Esophagus squamous epithelium (tissue), 4 donors: ENCODE data around the gene PAIP2B.

- PRO-cap: no peak
- RAMPAGE, long total RNA, 4 experiments: no peak in any of the 4 experiments
Observed at GRCh38 chr2:70403095-70403664, 101.3 kb upstream of the FAM136A start.

DNA sequence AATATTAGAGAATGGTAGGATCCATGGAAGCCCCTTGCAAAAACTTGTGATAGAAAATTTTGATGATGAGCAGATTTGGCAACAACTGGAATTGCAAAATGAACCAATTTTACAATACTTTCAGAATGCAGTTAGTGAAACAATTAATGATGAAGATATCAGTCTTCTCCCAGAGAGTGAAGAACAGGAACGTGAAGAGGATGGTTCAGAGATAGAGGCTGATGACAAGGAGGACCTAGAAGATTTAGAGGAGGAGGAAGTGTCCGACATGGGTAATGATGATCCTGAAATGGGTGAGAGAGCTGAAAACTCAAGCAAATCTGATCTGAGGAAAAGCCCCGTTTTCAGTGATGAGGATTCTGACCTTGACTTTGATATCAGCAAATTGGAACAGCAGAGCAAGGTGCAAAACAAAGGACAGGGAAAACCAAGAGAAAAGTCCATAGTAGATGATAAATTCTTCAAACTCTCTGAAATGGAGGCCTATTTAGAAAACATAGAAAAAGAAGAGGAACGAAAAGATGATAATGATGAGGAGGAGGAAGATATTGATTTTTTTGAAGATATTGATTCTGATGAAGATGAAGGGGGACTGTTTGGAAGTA is 2.6 kb downstream of the MPHOSPH10 start:
- PRO-cap: no peak
- RAMPAGE, long total RNA, 4 experiments: no peak in any of the 4 experiments

GRCh38 chr2:71226765-71227824 is at the start of gene PAIP2B:
TSS of gene PAIP2B (minus strand) at chr2:71227103.
- PRO-cap: bidirectional peak, plus-strand start at chr2:71227413, minus-strand start at chr2:71227103; unidirectional peak, plus-strand start at chr2:71227485
- RAMPAGE, long total RNA, 4 experiments: start-site peak on the minus strand in 3 of 4 experiments, at chr2:71227058-71227100 at its widest, 119 to 182 reads per replicate

DNA sequence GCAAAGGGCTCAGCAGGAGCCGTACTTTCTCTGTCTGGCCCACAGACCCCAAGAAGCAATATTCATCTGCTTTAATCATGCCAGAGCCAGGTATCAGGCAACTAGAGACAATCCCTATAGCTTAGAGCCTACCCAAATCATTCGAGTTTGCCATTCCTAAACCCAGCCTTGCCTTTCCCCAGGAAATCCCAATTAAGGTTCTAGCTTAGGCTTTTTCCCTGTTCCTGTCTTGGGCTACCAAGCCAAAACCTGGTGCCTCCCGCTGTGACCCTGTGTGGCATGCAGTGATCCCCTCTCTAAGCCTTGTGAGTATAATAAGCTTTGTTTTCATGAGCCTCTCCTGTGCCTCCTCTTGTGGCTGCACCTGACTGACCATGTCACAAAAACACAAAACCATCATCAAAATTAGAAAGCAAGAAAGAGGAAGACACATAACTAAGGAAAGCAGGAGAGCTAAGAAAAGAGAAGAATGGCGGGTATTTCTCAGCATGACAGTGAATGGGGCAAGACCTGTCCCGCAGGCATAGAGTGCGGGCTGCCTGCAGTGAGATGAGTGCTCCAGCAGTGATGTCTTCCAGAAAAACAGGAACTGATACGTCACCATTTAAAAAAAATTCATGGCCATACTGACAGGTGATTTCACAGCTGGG is 9.1 kb upstream of the PAIP2B start:
- PRO-cap: no peak
- RAMPAGE, long total RNA, 4 experiments: no peak in any of the 4 experiments

DNA sequence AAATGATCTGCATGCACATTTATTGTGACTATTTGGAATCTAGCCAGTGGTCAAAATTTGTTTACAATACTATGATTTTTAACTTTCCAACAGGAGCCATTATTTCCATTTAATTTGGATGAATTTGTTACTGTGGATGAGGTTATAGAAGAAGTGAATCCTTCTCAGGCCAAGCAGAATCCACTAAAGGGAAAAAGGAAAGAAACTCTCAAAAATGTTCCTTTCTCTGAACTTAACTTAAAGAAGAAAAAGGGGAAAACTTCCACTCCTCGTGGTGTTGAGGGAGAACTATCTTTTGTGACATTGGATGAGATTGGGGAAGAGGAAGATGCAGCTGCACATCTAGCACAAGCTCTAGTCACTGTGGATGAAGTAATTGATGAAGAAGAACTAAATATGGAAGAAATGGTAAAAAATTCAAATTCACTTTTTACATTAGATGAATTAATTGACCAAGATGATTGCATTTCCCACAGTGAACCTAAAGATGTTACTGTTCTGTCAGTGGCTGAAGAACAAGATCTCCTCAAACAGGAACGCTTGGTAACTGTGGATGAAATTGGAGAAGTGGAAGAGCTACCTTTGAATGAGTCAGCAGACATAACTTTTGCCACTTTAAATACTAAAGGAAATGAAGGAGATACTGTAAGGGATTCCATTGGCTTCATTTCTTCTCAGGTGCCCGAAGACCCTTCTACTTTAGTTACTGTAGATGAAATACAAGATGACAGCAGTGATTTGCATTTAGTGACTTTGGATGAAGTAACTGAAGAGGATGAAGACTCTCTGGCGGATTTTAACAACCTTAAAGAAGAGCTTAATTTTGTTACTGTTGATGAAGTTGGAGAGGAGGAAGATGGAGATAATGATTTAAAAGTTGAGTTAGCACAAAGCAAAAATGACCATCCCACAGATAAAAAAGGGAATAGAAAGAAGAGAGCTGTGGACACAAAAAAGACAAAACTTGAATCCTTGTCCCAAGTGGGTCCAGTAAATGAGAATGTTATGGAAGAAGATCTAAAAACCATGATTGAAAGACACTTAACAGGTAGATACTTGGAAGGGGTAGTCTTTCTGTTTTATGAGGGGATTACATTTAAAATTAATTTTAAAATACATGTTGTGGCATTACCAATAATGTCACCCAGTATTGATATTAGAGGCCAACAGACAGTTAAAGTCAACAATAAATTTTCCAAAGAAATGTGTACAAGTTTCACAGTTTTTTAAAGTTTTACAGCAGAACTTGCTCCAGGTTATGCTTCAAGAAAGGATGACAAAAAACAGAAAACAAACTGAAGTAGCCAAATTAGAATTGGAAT is 39.7 kb upstream of the DYSF start:
- PRO-cap: no peak
- RAMPAGE, long total RNA, 4 experiments: no peak in any of the 4 experiments

GRCh38 chr2:71434498-71435126 is 31.9 kb upstream of the DYSF start:
- PRO-cap: no peak
- RAMPAGE, long total RNA, 4 experiments: no peak in any of the 4 experiments

GRCh38 chr2:71500193-71501042 is 33.9 kb downstream of the DYSF start:
- PRO-cap: no peak
- RAMPAGE, long total RNA, 4 experiments: no peak in any of the 4 experiments

- PRO-cap: bidirectional peak, plus-strand start at chr2:71545507, minus-strand start at chr2:71545367
- RAMPAGE, long total RNA, 4 experiments: no peak in any of the 4 experiments
Observed at GRCh38 chr2:71545201-71545724, 78.8 kb downstream of the DYSF start.

DNA sequence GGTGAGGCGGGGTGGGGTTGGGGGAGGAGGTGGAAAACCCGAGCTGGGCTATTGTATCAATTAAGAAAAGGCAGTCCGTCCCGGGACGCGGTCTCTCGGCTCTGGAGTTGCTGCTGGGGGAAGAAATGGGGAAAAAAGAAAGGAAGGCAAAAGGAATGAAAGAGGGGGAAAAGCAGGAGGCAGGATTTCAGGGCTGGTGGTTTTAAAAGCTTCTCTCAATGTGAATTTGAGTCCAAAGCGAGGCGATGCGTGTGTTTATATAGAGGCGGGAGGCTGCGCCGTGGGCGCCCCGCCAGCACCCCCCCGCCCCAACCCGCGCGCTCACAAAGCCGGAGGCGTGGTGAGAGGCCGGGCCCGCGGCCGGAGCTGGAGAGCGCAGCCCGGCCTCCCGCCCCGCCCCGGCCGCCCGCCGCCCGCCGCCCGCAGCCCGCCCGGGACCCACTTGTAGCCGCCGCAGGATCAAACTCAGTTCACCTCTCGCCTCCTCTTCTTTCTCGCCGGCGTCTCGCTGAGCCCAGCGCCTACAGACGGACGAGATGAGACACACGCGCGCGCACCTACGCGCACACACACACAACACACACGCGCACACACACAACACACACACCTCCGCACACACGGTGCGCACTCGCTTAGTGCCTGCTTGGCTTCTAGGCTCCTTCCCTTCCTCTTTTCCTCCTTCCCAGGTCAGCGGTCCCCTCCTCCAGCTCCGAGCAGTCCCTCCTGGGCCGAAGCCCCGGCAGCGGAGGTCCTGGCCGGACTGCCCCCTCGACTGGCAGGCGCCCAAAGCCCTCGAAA is 1.2 kb upstream of the CYP26B1 start:
- PRO-cap: bidirectional peak, plus-strand start at position 445 of the sequence, minus-strand start at position 426 of the sequence
- RAMPAGE, long total RNA, 4 experiments: no peak in any of the 4 experiments

GRCh38 chr2:72354712-72355033 is 207.0 kb upstream of the CYP26B1 start:
- PRO-cap: no peak
- RAMPAGE, long total RNA, 4 experiments: no peak in any of the 4 experiments

DNA sequence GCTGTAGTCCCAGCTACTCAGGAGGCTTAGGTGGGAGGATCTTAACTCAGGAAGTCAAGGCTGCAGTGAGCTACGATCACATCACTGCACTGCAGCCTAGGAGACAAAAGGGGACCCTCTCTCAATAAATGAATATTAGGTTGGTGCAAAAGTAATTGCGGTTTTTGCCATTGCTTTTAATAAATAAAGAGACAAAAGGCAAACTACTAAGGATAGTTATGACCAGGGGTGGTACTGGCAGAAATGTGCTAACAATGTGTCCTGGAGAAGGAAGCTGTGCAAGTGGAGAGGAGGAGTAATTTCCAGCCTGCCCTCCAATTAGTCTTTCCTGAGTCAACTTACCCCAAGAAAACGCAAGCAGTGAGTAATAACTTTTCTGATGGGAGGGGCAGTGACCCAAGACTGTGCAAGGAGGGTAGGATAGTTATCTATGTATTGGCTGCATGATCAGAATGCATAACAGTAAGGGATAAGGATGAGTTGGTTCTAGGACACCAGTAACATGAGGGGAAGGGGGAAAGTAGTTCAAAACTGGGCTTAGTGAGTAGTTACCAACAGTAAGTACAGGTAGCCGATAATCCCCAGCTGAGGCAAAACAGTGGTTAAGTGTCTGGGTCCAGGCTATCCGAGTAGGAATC is 1.5 kb downstream of the EXOC6B start:
- PRO-cap: bidirectional peak, plus-strand start at position 367 of the sequence, minus-strand start at position 340 of the sequence
- RAMPAGE, long total RNA, 4 experiments: no peak in any of the 4 experiments

- PRO-cap: no peak
- RAMPAGE, long total RNA, 4 experiments: no peak in any of the 4 experiments
Observed at GRCh38 chr2:72887483-72888184, 426 bp downstream of the SPR start.

DNA sequence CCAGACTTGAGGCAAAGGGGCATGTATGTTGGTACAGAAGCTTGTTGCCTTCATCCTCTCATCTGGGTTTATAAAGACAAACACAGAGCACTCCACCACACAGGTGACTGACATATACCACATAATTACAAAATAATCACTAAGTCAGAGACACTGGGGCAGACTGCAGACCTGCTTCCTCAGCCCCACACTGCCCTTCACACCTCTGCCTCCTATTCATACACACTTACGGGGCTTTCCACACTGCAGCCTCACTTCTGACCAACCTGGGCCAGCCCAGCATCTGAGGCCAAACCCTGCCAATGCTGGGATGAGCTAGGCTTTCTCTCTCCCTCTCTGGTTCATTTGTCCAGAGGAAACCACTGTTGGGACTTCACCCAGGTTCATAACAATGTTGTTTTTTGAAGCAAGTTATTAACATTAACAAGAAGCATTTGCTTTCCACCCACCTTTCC is 4.5 kb downstream of the EMX1 start:
- PRO-cap: no peak
- RAMPAGE, long total RNA, 4 experiments: no peak in any of the 4 experiments

GRCh38 chr2:73033546-73034374 is 37.8 kb downstream of the SFXN5 start:
- PRO-cap: no peak
- RAMPAGE, long total RNA, 4 experiments: no peak in any of the 4 experiments

DNA sequence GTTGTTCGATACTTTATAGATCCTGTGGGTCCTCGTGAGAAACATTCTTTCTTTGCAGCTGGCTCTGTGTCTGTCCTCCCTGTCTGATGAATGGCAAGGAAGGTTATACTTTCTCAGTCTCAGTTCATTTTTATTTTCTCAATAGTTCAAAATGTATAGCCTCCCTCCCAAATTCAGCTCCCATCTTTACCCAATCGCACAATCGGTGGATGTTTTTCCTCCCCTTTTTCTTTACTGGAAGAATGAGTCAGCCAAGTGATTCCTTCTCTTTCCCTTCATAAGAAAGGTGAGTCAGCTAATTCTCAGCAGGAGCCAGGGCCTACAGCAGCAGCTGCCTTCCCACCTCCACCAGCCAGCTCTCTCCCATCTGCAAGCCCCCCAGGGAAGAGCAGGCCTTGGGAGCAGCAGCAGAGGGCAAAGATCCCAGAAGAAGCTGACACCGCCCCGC is 7.7 kb downstream of the SFXN5 start:
- PRO-cap: unidirectional peak, plus-strand start at position 305 of the sequence
- RAMPAGE, long total RNA, 4 experiments: no peak in any of the 4 experiments

GRCh38 chr2:73089240-73090255 is 18.0 kb upstream of the SFXN5 start:
- PRO-cap: no peak
- RAMPAGE, long total RNA, 4 experiments: no peak in any of the 4 experiments

DNA sequence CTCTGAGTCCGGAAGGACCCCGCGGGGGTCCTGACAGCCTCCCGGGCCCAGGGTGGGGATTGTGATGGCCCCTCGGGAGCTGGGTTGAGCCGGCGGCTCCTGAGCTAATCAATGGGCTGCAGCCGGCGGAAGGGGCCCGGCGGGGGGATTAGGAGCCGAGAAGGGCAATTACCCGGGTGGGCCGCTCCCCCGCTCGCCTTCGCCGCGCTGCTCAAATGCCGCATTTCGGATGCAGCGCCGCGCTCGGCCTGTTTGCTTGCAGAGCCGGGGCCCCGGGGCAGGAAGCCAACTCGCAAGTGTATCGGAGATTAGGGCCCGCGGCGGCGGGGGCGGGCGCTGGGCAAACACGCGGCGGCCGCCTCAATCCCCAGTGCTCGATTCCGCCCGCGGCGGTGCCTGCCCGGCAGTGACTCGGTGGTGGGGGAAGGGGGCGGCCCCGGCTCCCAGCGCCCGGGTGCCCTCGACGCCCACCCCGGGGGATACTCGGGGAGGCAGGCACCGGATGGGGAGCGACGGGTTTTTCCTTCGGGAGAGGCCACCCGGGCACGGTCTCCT is 26.8 kb upstream of the NOTO start:
- PRO-cap: unidirectional peak, plus-strand start at position 311 of the sequence; unidirectional peak, plus-strand start at position 406 of the sequence
- RAMPAGE, long total RNA, 4 experiments: no peak in any of the 4 experiments

DNA sequence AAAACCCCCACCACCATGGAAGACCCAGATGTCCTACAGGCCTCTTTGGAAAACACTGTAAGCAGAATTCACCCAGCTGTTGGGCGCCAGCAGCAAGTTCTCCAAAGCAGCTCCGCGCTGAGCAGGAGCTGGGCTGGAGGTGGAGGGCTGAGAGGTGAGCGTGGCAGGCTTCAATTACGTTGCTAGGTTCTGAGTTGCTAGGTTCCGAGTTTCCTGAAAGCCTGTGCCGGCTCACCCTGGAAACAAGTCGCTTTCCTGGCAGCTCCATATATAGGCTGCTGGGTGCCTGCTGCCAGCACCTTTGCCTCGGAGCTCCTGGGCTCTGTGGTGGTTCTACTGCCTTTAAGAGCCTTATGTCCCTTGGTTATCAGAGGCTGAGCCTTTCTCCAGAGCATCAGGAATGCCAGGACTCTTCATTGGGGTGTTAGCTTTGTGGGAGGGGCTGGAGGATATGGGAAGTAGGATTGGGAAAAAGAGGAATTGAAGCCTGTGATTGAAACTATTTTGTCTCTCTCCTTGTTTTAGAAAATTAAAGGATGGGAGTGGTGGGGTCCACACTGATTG is 14.4 kb upstream of the EGR4 start:
- PRO-cap: no peak
- RAMPAGE, long total RNA, 4 experiments: no peak in any of the 4 experiments

DNA sequence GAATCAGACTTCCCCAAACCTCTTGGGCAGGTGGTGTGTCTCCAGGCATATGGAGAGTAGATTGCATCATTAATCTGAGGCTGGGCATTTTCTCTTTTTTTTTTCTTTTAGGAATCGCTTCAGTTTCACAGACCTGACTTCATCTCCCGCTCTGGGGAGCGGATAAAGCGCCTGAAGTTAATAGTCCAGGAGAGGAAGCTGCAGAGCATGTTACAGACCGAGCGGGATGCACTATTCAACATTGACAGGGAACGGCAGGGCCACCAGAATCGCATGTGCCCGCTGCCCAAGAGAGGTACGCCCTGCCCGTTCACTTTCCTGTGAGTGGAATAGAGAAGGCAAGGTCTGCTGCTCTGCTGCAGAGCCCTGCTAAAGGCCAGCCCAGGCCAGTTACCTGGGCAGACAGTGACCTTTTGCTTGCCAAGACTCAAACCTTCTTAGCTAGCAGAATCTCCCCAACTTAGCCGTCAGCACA is 40.1 kb downstream of the NAT8 start:
- PRO-cap: no peak
- RAMPAGE, long total RNA, 4 experiments: no peak in any of the 4 experiments

- PRO-cap: no peak
- RAMPAGE, long total RNA, 4 experiments: no peak in any of the 4 experiments
Observed at GRCh38 chr2:73700935-73701634, 36.1 kb downstream of the TPRKB start.